Parietal lobe (tissue), 2 donors: ENCODE measurements around the genes HSD17B1, PSMC3IP and EZH1.

DNA sequence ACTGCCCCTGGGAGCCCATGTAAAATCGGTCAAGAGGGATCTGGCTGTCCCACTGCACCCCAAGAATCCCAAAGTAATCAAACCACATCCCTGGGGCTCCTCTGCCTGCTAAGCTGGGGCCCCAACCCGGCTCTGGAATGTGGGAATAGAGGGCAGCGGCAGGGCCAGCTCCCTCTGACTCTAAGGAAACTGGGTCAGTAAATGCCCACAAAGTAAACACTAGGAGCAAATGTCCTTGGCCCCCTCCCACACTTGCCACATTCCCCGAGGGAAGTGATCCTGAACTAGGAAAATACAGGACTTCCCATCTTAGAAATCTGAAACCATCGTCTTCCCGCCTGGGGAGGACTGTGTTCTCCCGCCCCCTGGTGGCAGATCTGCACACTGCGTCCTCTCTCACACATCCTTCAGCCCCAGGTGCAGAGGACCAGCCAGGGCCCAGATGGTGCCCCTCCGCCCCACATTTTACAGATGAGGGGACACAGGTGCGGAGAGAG is 10.3 kb downstream of the P3H4 start:
- RAMPAGE, long total RNA = no peak

- RAMPAGE, long total RNA = no peak
These were observed 6.5 kb downstream of the CNP start for GRCh38 chr17:41972717-41973880.

DNA sequence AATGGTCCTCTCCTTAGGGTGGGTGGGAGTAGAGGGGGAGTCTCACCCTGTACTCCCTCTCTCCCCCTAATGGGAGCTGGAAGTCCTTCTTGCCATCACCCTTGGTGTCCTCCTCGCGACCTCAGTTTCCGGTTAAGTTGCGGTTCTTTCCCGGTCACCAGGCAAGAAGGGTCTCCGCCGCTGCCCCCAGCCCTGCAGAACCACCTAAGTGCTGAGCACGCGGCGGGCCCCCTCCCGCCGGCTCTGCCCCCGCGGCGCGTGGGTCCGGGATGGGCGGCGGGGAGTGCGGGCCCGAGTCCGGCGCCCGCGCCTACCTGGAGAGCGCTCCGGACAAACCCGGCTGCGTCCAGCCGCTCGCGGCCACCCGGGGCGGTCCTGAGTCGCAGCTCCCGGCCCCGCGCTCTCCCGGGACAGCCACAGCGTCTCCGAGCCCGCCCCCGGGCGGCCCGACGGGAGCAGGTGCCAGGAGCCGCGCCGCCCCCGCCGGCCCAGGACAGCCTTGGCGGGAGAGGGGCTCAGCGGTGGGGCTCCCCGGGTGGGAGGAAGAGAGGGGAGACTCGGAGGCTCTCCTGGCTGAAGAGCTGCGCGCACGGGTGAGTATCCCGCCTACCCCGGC is 22.0 kb upstream of the C17orf113 start:
- RAMPAGE, long total RNA = no peak

GRCh38 chr17:42130356-42130762 is 7.8 kb downstream of the HSPB9 start:
- RAMPAGE, long total RNA = no peak

DNA sequence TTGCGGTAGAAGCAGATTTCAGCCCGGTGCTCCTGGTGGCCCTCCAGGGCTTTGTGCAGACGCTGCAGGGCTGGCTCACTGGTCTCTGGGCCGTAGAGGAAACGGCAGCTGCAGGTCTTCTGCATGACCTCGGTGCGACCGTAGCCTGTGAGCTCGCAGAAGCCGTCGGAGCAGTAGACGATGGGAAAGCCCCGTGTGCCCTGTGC is 2.2 kb downstream of the KCNH4 start:
- RAMPAGE, long total RNA = no peak

DNA sequence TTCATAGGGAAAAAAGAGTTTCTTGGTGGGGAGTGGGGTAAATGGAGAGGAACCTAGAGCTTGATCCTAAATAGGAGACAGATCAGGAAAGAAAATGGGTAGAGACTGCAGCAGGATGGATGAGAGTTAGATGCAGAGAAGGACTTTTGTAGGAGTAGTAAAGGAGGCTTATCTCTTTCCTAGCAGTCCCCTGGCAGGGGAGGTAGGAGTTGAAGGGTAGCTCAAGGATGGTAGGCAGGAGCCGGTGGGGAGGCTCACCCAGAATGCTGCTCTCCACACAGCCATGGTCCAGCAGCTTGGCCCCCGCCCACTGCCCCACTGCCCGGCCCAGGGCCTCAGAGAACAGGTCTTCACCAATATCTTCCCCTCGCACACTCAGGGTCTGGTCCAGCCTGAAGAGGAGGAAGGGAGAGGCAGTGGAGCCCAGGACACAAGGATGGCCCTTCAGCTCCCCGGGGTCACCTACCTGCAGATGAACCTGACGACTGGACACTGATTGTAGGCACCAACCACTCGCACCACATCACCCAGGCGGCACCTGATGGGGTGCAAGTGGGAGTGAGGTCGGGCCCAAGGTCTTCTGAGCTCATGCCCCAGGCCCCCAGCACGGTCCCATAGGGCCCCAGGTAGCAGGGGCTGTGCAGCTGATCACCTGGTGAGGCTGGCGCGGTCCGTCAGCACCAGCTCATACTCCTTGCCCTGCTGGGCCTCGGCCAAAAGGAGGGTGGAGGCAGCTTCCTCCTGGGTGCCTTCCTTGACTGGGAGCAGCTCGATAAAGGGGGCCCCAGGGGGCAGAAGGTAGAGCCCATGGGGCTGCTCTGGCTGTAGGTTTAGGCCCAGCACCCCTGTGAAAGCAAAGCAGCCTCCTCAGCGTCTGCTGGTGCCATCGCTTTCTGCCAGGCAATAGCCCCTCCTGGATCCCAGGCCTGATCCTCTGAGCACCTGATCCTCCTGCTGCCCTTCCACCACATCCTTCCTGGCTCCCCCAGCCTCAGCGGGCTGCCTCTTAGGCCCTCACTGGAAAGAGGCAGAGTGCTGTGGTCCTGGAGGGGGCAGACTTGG is 3.6 kb downstream of the GHDC start:
- RAMPAGE, long total RNA = no peak

- RAMPAGE, long total RNA = no peak
These were observed 26.2 kb downstream of the STAT5B start for GRCh38 chr17:42249875-42250570.

DNA sequence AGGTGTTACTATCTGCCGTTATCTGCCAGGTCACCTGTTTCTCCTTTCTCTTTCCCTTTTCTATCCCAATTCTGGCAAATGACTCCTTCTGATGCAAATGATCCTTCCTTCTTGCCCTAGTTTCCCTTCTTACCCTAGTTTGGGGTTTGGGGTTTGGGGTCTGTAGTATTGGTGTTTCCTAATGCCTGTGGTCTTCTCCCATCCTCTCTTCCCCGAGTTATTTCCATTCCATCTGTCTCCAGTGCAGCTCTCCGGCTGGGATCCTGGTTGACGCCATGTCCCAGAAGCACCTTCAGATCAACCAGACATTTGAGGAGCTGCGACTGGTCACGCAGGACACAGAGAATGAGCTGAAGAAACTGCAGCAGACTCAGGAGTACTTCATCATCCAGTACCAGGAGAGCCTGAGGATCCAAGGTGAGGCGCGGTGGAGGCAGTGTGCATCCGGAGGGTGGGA is 7.1 kb downstream of the STAT5A start:
- RAMPAGE, long total RNA = no peak

- RAMPAGE, long total RNA = no peak
These were observed 12.8 kb downstream of the STAT5A start for GRCh38 chr17:42301092-42301503.

DNA sequence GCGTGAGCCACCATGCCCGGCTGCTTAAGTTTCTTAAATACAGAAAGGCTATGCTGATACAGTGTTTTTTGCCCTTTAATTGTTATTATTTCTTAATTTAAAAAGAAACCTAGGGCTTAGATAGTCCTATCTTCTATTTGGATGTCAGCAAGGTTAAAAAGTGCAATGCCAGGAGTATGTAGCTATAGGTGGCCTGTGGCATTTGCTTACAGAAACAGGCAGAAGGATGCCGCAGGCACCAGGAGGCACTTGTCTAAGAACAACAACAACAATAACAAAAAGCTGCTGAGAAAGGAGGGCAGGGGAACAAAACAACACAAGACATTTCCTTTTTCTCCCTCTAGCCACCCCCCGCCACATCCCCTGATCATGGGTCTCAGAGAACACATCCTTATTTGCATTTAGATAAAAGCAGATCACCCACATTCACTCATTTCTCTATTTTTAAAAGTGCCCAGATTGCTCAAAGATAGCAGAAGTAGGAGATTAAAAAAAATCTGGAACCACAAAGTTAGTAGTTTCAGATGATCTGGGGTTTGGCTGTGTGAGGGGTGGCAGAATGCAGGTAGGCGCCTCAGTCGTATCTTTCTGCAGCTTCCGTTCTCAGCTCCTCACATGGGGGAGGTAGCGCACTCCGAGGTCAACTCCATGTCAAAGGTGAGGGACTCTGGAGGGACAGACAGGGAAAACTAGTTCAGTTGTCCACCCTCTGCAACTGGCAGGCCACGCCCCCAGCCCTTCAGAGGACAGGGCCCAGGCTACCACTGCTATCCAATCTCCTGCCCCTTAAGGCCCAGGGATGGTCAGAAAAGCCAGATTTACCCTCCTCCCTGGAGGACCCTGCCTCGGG is 27.1 kb downstream of the STAT5A start:
- RAMPAGE, long total RNA = no peak

- RAMPAGE, long total RNA = no peak
These were observed 31.5 kb downstream of the STAT5A start for GRCh38 chr17:42319591-42320462.

DNA sequence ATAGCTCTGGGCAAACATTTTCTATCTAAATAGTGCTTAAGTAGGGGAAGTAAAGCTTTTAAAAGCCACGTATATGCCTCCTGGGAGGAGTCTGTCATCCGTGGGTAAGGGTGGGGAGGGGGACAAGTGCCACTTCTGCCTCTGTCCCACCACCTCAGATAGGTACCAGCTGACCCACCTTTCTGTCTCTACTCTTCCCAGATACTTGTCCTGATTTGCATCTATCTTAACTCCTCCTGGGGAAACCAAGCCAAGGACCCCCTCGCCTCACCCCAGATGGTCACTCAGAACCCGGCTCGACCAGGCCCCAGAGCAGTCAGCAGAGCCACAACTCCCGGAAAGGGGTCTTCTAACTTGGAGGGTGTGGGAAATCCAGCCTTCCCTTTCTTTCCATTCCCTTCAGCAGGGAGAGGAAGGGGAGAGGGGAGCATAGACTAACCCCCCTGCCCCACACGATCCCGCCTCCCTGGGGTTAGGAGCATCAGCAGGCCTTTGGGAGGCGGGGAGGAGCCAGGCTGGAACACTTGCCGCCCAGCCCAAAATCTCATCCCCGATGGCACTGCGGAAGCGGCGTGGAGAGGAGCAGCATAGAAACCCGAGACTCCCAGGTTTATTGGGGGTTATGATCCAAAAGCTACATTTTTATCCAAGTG is 1.9 kb downstream of the CAVIN1 start:
- RAMPAGE, long total RNA = no peak

- RAMPAGE, long total RNA = no peak
These were observed 758 bp downstream of the ATP6V0A1 start for GRCh38 chr17:42459065-42460206.

DNA sequence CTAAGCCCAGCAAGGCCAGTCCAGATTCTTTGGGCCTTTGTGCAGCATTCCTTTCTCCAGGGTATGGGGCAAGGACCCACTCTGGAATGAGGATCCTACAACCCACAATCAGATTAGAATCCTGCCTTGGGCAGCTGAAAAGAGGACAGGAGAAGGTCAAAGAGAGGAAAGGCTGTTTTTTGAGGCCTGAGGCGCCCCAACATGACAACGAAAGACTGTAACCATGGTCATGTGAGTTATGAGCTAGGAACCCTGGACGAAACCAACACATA is 6.7 kb upstream of the HSD17B1 start:
- RAMPAGE, long total RNA = no peak

DNA sequence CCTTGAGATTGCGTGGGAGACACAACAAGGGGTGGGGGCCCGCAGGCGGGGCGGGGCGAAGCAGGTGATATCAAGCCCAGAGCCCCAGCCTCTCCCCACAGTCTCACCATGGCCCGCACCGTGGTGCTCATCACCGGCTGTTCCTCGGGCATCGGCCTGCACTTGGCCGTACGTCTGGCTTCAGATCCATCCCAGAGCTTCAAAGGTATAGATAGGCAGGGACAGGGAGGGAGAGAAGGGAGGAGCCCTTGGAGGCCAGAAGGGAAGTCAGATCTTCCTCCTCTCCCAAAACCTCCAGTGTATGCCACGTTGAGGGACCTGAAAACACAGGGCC is at the start of gene HSD17B1:
Gene HSD17B1, plus strand, starts transcription at position 98 of the 334 bp plus-strand sequence.
- RAMPAGE, long total RNA = no peak

- RAMPAGE, long total RNA = no peak
These were observed 1.9 kb upstream of the MLX start for GRCh38 chr17:42564612-42565751.

GRCh38 chr17:42576865-42577925 is at the start of gene PSMC3IP:
Gene PSMC3IP (minus strand): TSS chr17:42577729.
- RAMPAGE, long total RNA = no peak

GRCh38 chr17:42744134-42745312 is at the start of gene EZH1:
Gene EZH1 (minus strand): TSS chr17:42745040.
- RAMPAGE, long total RNA = no peak

GRCh38 chr17:42748133-42748662 is 3.4 kb upstream of the EZH1 start:
- RAMPAGE, long total RNA = no peak

GRCh38 chr17:42749012-42749641 is 4.3 kb upstream of the EZH1 start:
- RAMPAGE, long total RNA = no peak